HCT116 (cell line): ENCODE results near the genes RGS18 and RGS1.

GRCh38 chr1:184493841-184494514, 107.1 kb downstream of the C1orf21 start:
- RRBS = no CpG with 5 or more reads among the region's 2 CpGs

- RRBS = no CpG with 5 or more reads among the region's 11 CpGs
These were observed 180.0 kb downstream of the EDEM3 start for GRCh38 chr1:184574495-184575205.

- RRBS = no CpG with 5 or more reads among the region's 14 CpGs
These were observed 177.7 kb downstream of the EDEM3 start for GRCh38 chr1:184576688-184577550.

DNA sequence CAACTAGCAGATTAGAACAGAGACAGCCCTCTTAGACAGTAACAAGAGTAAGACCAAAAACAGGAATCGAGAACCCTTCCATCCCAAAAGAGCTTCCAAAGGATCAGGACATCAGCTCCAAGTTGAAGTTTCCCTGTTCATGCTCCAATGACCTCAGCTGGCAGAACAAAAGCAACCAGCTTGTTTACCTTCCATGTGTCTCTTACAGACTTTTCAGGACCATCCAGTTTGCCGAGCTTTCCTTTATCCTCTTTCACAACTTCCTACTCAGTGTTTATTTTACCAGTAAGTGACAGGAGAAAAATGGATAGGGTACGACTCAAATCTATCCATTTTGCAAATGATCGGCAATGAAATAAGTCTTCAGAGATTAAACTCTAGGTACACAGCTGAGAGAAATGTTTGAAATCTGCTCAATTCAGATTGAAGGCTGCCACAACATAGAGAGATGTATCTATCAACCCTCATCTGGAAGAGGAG, 44.4 kb downstream of the NIBAN1 start:
- RRBS = no CpG with 5 or more reads among the region's 4 CpGs

DNA sequence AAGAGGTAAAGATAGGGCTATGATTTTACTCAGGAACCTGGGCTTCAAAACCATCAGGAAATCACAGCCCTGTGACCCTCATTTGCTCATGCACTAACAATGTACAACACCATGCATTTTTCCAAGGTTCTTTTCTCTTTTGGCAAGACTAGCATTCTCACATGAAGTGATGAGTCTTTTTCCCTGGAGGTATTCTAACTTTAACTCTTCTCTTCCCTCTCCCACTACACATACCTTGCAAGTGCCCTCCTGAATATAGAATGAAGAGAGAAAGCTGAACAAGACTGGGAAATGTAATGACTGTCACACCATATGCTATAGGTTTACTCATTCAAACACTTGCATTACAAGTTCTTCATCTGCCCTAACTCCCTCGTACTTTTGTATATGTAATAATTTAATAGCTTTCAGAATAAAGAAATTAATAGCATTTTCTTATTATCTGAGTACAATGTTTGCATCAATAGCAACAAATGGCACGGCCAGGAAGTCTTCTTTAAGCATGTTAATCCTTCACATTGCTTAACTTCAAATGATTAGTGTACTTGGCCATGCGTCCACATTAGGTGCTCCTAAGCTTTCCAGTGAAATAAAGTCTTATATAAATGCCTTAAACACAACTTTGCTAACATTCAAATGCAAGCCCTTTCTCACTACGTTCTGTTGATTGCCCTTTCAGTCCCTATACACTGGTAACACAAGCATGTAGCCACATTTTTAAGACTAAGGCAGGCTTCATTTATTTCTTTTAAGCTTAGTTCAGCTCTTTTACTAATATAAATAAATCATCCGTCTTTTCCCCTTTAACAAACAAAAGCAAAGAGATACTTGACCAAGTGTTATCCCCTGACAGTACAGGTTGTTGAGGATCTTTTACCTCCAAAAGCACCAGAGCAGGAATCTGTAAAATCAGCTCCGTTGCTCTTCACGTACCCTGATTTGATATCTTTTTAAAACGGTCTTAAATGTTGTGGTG, 1.7 kb downstream of the NIBAN1 start:
- RRBS = no CpG with 5 or more reads among the region's 8 CpGs

DNA sequence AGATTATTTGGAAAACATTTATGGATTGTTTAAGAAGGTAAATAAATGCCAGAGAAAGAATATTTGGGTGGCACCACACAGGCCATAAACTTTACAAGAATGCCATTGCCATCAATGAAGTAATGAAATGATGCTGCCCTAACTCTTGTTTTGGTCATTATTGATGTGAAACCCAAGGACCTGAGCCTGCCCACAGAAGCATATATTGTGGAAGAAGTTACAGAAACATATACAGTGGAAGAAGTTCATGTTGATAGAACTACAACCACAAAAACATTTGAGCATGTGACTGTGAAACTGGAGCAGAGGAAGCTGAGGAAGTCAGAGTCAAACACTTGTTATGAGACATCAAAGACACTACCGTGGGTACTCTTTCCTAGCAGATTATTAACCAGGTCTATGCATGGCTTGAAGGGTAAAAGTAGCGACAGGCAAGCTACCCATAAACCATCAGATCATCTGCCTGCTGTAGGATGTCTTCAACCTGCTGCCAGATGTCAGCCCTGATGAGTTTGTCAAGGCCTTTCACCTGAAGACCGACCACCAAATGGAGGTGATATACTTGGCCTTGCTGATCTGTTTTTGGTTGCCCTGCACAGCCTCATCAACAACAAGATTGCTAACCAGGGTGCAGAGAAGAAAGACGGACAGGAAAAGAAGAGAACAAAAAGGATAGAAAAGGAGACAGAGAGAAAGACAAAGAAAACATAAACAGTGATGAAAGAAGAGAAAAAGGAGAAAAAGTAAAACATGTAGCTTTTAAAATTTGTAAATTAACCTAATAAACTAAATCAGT, 35.8 kb downstream of the IVNS1ABP start:
- RRBS = no CpG with 5 or more reads among the region's 4 CpGs

DNA sequence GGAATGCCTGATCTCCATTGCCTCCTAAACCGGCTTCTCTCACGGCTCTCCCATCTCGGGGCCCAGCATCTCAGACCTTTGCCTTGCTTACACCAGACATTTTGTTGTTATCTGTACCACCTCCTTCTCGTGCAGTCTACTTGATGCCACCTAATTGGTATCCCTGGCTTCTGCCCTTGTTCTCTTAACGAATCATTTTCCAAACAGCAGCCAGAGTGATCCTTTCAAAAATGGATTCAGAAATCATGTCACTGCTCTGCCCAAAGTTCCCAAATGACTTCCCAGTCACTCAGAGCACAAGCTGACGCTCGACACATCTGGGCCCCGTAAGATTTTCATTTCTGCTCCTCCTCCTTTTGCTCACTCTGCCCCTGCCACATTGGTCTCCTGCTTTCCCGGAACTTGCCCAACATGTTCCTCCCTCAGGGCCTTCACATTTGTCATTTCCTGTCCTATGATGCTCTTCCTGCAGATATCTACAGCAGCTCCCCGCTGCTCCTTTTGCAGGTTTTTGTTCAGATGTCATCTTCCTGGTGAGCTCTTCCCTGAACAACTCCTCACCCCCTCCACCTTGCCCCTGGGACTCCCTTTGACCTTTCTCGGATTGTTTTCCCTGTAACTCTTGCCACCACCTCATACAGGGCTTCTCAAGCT, 58.4 kb upstream of the IVNS1ABP start:
- RRBS = no CpG with 5 or more reads among the region's 11 CpGs

DNA sequence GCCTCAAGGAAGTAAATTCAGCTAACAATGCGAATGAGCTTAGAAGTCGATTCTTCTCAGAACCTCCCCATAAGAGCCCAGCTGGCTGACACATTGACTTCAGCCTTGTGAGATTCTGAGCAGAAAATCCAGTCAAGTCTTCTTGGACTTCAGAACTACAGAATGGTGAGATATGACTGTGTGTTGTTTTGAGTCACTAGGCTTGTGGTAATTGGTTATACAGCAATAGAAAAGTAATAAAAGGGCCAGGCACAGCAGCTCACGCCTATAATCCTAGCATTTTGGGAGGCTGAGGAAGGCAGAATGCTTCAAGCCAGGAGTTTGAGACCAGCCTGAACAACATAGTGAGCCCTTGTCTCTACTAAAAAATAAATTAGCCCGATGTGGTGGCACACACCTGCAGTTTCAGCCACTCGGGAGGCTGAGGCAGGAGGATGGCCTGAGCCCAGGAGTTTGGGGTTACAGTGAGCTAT, 161.9 kb upstream of the IVNS1ABP start:
- RRBS = no CpG with 5 or more reads among the region's 5 CpGs

DNA sequence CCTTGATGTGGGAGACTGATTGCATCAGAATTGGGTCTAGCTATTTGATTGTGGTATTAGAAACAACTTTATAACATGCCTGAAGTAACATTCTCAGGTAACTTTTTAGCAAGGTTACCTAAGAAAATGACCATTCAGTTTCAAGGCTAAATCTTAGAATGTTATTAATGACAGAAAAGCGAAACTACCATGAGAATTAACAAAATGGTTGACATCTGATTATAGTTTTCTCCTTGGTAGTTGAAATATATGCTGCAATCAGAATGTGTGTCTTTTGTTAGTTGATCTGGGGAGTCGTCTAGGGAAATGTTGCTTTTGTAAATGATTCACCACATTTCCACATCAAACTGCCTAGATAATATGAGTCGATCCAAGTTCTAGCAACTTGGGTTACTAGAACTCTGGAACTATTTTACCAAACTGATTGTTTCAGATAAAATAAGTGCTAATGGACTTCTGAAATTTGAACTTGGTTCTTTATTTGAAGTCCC, 200.5 kb downstream of the HMCN1 start:
- RRBS = no CpG with 5 or more reads among the region's 3 CpGs

DNA sequence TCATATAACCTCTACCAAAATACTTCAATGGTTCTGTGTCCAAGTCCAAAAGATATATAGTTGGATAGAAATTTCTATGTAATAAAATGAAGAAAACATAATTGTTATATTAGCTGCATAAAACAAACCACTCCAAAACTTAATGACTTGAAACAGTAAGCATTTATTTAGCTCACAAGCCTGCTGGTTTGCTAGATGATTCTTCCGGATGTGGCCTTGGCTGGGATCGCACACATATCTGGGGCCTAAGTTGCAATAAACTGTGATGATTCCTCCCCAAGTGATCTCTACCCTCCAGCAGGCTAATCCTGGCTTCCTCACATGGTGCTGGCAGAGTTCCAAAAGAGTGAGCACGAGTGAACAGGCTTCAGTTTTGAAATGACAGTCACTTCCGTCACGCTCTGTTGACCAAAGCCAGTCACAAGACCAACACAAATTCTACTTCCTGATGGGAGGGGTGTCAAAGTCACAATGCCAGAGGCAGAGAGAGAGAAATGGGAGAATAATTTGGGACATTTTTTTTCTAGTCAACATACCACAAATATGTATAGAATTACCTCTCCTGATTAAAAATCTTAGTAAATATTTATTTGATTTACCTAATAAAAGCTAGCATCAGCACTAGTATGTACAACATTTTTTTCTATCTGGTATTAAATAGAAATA, 213.8 kb upstream of the PRG4 start:
- RRBS = no CpG with 5 or more reads among the region's 5 CpGs

DNA sequence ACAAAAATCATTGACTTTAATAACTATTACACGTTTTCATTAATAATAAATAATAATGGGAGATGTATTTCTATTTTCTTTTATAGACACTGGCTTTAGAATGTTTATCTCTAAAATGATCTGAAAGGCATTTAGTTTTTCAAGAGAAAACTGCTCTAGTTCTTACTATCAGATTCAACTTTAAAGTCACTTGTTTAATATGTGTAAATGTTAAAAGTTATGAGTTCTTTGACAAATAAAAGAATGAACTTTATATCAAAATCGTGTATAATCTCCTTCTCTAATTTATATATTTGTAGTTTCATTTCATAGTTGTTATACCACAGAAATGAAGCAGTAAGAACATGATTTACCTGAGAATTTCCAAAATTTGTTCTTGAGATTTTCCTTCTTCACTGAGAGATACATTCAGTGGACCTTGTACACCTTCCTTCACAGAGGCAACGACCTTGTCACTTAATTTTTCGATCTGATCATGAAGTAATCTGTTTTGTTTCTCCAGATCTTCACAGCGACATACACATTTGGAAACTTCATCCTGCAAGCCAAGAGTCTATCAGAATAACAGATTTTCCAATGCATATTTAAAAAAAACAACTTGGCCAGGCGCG, 31.4 kb downstream of the TPR start:
- RRBS = no CpG with 5 or more reads among the region's 7 CpGs

DNA sequence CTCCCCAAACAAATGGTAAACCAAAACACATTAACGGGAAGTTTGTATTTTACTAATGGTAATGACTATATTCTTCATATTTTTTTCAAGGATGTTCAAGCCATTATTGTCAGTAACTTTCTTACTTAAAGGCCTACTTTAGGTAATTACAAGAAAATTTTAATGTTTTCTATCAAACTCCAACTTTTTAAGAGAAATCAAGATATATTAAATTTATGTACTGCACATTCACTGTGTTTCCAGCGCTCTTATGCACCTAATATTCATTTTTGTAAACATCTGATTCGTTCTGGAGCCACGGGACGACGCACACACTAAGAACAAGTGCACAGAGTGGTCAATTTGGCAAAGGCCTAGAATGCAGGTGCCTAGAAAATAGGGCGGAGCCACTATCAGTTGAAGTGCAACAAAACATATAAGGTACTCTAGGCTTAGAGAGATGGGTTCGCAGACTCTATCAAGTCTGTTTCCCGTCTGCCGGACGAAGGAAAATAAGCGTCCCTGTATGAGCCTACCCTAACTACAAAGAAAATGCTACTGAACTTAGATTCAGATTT, 834 bp downstream of the TPR start:
- RRBS = no CpG with 5 or more reads among the region's 12 CpGs

DNA sequence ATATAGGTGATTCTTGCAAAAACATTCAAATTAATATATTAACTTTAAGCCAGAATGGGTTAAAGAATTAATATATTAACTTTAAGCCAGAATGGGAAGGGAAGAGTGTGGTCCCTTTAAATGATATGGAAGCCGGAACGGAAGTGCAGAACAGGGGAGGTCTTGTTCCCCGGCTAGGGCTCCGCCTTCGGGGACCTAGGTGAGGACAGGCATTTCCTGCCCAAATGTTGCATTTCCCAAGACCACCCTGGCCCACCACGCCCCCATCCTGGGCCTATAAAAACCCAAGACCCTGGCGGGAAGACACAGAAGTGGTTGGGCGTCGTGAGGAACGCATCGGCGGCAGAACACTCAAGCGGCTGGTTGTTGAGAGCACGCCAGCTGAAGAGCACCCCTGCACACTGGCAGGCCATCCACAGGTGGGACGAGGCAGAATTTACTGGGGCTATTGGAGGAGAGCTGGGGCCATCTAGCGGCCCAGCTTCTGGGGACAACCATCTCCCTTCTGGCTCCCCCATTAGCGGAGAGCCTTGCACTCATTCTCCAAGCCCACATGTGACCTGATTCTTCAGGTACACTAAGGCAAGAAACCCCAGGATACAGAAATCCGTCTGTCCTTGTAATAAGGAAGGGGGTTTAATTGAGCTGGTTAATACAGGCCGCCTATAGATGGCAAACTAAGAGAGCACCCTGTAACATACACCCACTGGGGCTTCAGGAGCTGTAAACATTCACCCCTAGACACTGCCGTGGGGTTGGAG, 1328.0 kb downstream of the BRINP3 start:
- RRBS = 97% methylated on average over 2 of the region's 20 CpGs

- RRBS = no CpG with 5 or more reads among the region's 17 CpGs
These were observed 425.8 kb upstream of the RGS18 start for GRCh38 chr1:191732411-191732816.

DNA sequence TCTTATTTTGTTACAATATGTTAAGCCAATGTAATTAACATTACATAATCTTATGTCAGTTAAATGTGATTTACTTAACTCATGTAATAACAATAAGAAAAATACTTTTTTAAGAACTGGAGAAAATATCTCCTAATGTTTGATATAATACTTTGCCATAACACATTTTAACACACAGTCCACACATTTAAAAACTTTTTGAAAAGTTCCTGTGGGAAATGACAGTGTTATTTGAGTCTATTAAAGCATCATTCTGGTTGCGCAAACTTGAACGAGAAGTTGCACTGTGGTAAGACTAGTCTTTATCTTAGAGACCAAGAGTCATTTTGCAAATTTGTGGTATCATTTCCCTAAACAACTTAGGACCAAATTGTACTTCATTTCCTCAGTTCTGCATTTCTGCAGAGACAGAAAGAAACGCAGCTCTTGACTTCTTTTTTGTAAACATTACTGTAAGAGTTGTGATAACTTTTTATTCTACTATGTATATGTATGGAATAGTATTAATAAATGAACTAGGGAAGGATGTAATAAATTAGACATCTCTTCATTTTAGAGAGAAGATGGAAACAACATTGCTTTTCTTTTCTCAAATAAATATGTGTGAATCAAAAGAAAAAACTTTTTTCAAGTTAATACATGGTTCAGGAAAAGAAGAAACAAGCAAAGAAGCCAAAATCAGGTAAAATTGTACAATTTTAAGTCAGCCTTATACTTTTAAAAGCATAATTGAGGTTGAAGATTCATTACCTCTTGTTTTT, at the start of gene RGS18:
RGS18 (plus strand) TSS at position 388 of the 761 bp plus-strand sequence.
- RRBS = no CpG with 5 or more reads among the region's 3 CpGs

GRCh38 chr1:192550841-192551419, 24.6 kb upstream of the RGS1 start:
- RRBS = no CpG with 5 or more reads among the region's 1 CpG

GRCh38 chr1:192575248-192576192, at the start of gene RGS1:
Gene RGS1, plus strand, starts transcription at chr1:192575773.
- RRBS = no CpG with 5 or more reads among the region's 8 CpGs

- RRBS = no CpG with 5 or more reads among the region's 3 CpGs
These were observed 29.4 kb downstream of the RGS1 start for GRCh38 chr1:192604792-192605512.

DNA sequence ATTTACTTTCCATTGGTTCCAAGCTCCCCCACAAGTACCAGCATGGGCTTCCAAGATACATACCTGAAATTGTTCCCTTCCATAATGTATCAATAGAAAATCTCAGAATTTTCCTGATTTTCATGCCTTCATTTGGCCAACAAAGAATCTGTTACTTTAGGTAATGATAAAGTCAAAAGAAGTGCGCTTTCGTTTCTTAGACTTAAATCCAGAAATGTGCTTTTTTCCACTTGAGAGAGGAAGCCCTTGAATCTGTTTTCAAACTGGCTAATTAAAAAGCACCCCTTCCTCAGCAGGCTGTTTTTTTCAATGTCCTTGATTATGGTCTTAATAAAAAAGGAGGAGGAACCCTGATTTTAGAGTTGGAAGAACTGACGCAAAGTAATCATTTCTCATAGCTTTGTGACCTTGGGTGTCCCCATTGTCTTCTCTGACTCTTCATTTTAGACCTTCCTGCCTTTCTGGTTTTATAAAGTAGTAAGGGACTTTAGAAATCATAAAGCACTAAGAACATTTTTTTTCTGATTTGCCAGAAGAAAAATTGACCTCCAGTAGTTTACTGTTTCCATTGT, 3.9 kb downstream of the RGS2 start:
- RRBS = no CpG with 5 or more reads among the region's 3 CpGs

DNA sequence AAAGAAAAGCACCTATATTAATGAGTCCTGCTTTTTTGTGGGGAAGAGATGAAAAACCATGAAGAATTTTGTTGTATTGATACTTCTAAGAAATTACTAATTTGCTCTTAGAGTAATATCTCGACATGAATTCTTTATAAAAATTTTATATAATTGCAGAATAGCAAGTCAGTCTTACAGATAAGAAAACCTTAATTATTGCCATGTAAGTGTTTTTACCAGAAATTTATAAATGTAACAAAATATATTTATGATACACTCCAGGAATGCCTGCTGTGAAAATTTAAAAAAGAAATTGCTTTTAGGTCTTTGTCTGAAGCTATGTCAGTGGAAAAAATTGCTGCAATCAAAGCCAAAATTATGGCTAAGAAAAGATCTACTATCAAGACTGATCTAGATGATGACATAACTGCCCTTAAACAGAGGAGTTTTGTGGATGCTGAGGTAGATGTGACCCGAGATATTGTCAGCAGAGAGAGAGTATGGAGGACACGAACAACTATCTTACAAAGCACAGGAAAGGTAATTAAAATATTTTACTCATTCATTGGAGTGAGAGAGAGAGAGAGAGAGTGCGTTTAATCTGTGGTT, 19.8 kb downstream of the CDC73 start:
- RRBS = no CpG with 5 or more reads among the region's 4 CpGs